Skeletal muscle satellite cell (primary cell): ENCODE data around the gene TENM4.

- CAGE, long polyA plus RNA = no peak
Measured at GRCh38 chr11:78313235-78313786, 104.3 kb downstream of the GAB2 start.

- CAGE, long polyA plus RNA = no peak
Measured at GRCh38 chr11:78349928-78350978, 67.4 kb downstream of the GAB2 start.

- CAGE, long polyA plus RNA = no peak
Measured at GRCh38 chr11:78371684-78372683, 45.6 kb downstream of the GAB2 start.

DNA sequence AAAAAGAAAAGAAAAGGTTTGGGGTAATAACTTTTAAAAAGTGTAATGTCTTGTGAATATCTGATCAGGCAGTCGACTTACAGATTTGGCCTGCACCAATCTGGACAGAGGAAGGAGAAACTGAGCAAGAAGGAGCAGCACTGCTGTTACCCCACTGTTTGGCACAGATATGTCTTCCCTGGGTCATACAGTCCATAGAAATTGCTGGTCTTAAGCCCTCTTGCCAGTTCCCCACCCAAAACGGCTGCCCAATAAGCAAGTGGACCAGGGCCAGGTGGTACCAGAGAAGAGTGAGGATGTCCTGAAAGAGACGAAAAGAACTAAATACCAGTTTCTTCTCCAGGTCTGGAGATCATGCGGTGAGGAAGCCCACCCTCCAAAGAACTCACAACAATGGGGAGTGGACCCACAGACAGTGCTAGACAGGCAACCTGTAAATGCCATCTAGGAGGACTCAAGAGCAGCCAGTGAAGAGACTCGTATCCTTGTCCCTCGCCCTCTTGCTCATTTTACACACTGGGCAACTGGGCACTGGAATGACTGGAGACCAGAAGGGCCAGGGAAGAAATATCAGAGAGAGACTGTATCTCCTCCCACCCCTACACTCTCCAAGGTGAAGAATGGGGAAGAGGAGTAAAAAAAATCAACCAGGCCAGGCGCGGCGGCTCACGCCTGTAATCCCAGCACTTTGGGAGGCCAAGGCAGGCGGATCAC lies 22.9 kb downstream of the GAB2 start:
- CAGE, long polyA plus RNA = no peak

DNA sequence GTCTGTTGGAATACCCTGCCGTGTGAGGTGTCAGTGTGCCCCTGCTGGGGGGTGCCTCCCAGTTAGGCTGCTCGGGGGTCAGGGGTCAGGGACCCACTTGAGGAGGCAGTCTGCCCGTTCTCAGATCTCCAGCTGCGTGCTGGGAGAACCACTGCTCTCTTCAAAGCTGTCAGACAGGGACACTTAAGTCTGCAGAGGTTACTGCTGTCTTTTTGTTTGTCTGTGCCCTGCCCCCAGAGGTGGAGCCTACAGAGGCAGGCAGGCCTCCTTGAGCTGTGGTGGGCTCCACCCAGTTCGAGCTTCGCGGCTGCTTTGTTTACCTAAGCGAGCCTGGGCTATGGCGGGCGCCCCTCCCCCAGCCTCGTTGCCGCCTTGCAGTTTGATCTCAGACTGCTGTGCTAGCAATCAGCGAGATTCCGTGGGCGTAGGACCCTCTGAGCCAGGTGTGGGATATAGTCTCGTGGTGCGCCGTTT lies 108.4 kb upstream of the NARS2 start:
- CAGE, long polyA plus RNA = no peak

GRCh38 chr11:78961720-78962516 lies 387.3 kb upstream of the NARS2 start:
- CAGE, long polyA plus RNA = no peak

GRCh38 chr11:79440401-79441315 lies at the start of gene TENM4:
TSS of gene TENM4 (minus strand) at chr11:79441030.
- CAGE, long polyA plus RNA = no peak

DNA sequence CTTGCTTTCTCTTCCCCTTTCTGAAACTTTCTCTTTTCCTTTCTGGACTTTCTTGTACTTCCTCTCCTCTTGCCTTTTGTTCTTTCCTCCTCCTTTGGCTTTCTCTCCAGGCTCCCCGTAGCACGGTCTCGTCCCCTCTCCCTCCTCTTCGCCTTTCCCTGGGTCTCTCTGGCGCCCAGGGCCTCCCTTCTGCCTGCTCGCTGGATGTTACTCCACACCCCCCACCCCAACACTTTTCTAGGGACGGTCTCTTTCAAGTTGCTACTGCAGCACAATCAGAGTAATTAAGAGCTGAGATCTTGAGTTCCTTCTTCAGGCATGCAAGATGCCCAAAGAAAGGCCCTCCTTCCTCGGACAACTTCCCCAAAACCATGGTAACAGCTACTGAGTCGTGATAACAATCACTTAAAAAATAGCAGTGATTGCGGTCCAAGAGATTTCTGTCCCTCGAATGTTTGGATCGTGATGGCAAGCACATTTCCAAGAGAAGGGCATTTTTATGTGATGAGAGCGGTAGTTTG lies 546 bp upstream of the TENM4 start:
- CAGE, long polyA plus RNA = no peak

- CAGE, long polyA plus RNA = no peak
Measured at GRCh38 chr11:81874562-81874985, 859.1 kb downstream of the FAM181B start.

DNA sequence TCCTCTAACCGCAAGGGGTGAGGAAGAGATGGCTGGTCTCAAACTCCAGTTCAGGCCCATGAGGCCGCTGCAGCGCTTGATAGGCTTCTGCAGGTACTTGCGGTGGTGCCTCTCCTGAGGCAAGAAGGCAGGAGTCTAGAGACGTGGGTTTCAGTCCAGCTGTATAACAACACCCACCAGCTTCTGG lies 292 bp upstream of the FAM181B start:
- CAGE, long polyA plus RNA = no peak

DNA sequence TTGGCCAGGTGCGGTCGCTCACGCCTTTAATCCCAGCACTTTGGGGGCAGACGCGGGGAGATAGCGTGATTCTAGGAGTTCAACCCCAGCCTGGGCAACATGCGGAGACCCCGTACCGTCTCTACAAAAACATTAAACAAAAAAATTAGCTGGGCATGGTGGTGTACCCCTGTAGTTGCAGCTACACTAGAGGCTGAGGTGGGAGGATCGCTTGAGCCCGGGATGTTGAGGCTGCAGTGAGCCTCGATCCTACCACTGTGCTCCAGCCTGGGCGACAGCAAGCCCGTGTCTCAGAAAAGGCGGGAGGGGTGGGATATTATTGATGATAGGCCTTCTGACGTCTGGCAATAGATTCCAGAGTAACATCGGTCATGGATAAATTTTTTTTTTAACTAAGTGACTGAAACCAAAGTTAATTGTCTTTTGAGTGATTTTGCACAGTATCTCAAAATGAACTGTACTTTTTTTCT lies 1.1 kb upstream of the RAB30 start:
- CAGE, long polyA plus RNA = no peak

DNA sequence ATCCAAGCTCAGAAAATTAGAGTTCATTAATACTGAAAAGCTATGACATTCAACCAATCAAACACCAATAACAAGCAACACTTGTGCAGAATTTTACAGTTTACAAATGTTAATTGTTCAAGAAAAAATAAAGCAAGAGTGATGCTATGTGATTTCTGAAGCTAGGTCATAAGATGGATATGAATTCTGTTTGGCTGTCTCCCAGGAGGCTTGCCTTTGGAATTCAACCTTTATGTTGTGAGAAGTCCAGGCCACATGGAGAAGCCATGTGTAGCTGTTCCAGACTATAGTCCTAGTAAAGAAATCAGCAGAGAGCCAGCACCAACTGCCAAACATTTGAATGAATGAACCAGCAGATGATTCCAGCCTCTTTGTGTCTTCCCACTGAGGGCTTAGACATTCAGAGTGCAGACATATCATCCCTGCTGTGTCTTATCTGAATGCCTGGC lies 1150.7 kb downstream of the DLG2 start:
- CAGE, long polyA plus RNA = no peak

DNA sequence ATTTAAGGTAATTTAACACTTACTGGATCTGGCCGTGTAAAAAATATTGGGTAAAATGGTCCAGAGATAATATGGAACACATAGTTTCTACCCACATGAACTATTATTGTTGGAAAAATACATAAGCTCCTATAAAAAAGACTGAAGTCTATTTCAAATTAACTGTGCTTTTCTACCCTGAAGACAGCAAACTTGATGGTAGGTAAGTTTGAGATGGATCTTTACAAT lies 729.4 kb downstream of the DLG2 start:
- CAGE, long polyA plus RNA = no peak

DNA sequence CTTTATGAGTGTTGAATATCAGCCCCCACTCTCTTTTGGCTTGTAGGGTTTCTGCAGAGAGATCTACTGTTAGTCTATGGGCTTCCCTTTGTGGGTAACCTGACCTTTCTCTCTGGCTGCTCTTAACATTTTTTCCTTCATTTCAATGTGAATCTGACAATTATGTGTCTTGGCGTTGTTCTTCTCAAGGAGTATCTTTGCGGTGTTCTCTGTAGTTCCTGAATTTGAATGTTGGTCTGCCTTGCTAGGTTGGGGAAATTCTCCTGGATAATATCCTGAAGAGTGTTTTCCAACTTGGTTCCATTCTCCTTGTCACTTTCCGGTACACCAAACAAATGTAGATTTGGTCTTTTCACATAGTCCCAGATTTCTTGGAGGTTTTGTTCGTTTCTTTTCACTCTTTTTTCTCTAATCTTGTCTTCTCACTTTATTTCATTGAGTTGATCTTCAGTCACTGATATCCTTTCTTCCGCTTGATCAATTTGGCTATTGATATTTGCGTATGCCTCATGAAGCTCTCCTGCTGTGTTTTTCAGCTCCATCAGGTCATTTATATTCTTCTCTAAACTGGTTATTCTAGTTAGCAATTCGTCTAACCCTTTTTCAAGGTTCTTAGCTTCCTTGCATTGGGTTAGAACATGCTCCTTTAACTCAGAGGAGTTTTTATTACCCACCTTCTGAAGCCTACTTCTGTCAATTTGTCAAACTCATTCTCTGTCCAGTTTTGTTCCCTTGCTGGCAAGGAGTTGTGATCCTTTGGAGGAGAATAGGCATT lies 79.7 kb downstream of the DLG2 start:
- CAGE, long polyA plus RNA = no peak

DNA sequence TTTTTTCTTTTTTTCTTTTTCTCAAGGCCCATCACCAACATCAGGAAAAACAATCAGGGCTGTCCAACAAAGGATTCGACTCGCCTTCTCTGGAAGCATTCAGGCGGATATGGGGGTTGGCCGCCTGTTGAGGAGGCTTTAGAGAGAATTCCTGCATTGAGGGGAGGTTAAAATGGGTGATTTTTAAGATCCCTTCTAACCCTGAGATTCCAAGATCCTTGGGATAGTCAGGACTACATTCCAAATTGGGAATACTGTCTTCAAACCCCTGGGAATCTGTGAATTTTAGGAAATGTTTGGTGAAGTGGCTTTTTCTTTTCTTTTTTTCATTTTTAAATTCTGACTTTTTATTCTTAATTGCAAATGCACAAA lies 33.5 kb upstream of the CCDC89 start:
- CAGE, long polyA plus RNA = no peak

- CAGE, long polyA plus RNA = no peak
Measured at GRCh38 chr11:85748705-85749243, 62.2 kb downstream of the SYTL2 start.

GRCh38 chr11:85955573-85956300 lies 100.6 kb downstream of the CCDC83 start:
- CAGE, long polyA plus RNA = no peak

DNA sequence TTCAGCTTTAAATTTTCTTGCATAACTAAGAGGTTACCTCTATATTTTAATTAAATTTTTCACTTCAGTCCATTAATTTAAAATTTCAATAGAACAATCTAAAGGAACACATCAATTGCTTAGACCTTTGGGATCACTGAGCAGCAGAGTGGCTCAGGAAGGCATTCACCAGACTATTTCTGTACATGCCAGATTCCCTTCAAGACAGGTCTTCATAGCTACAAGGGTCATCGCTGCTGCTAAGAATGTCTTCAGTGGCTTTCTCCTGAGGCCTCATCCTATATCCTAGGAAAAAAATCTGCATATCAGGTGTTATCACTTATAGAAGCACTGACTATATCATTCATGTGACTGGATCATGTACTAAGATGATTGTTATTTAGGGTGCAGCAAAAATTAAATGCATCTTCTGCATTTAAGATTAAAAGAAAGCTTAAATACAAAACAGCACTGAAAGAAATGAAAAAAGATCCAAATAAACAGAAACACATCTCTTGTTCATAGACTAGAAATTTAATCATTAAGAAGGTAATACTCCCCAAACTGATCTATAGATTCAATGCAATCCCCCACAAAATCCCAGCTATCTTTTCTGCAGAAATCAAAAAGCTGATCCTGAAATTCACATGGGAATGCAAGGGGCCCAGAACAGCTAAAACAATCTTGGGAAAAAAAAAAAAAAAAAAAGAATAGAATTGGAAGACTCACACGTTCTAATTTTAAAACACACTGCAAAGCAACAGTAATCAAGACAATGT lies 48.9 kb downstream of the PICALM start:
- CAGE, long polyA plus RNA = no peak

DNA sequence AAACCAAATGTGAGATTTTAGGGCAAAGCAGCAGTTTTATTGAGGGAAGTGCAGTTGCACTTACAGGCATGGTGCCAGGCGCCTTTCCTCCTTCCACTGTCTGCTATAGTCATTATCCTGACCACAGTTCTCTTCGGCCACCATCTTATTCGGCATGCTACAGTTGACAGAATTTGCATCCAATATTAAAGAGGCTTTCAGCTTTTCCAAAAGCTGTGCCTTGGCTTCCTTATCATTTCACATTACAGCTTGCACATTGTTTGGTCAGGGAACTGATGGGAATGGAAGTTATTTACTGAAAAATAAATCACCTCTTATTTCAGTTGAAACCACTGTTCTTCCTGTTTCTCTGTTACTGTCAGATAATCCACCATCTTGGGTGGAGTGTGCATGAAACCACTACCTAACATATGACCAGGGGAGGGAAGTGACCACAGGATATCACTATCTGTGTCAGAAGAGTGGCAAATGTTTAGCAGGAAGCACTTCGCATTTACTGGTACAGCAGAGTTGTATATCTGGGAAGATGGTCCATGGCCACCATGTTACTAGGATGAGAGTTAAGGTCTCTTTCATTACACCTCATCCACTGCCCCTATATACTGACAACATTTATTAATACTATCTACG lies 74.6 kb upstream of the PICALM start:
- CAGE, long polyA plus RNA = no peak

GRCh38 chr11:86182819-86183624 lies 61.5 kb upstream of the EED start:
- CAGE, long polyA plus RNA = no peak